ENCODE results near the genes DISP3, MAD2L2 and DRAXIN.

DNA sequence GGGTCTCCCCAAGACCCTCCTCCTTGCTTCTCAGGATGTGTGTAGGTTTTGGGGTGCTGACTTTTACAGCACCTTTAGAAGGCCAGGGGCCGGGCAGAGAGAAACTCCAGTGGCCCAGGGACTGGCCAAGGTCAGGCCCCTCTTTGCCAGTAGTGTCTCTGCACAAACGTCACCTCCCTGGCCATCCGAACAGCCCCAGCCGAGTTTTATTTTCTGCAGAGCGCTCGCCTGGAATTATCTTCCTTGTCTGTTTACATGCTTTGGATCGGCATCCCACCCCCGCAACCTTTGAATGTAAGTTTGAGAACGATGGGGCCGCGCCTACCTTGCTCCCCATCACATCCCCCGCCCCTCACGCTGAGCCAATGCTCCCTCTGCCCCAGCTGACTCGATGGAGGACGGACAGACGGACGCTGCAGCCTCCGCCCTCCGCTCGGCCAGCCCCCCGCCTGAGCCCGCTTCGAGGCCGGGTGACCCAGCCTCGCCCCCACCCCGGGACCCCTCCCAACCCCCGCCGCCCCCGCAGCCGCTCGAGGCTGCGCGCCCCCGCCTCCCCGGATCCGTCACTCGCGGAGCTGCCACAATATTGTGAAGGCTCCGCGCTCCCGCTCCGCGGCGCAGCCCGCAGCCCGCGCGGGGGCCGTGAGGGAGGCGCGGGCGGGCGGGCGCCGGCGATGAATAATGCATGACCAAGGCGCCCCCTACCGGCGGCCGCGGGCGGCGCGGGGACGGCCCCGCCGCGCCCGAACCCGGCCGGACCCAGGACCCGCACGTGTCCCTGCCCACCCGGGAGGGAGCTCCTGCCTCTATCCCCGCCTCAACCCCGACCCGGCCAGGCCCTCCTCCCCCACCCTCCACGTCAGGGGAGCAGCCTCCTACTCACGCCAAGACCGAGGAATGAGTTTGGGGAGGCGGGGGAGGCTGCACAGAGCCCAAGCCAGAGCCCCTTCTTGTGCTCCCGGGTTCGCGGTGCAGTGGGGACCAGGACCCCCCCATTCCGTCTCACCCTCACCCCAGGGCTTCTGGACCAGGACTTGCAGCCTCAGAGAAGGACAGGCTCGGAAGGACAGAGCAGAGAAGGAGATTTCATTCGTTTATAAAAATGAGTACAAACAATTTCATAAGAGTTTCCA is 70.5 kb upstream of the CASZ1 start:
- PRO-cap, 2 experiments, result no peak in any of the 2 experiments

DNA sequence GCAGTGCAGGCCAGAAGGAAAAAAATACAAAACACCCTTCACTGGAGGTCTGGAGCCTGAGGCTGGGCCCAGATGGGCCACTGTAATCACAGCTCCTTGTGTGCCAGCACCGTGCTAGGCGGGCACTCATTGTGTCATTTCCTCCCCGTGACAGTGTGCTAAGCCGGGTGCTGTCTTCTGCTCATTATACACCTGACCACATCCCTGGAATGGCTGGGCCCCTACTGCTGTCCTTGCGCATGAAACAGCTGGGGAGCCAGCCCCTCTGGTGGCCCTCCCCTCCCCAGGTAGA is 78.2 kb downstream of the C1orf127 start:
- PRO-cap, 2 experiments, result no peak in any of the 2 experiments

DNA sequence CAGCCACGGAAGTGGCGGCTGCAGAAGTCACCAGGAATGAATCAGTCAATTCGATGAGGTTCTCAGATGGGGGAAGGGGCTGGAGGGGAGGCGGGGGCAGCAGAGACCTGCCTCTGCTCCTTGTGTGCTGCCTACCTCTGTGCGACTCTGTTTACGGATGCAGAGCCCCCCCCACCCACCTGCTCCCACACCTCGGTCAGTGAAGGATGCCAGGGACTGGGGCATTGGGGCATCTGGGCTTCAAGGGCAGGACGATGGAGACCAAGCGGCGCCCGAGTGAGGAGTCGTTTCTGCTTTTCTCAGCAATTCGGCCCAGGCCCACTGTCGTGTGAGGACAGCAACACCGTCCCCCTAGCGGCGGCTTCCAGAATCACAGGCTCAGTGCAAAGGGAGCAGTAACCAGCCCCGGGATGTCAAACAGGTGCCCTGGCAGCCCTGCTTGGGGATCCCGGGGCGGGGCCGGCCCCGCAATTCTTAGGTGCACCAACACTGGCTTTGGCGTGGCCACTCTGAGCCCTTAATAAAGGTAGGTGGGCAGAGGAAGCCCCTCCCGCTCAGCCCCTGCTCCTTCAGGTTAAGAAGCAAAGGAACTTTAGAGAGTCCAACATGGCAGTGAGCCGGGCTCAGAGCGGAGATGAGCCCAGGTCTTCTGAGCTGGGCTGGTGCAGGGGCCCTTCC is 20.9 kb downstream of the C1orf127 start:
- PRO-cap, 2 experiments, result no peak in any of the 2 experiments

DNA sequence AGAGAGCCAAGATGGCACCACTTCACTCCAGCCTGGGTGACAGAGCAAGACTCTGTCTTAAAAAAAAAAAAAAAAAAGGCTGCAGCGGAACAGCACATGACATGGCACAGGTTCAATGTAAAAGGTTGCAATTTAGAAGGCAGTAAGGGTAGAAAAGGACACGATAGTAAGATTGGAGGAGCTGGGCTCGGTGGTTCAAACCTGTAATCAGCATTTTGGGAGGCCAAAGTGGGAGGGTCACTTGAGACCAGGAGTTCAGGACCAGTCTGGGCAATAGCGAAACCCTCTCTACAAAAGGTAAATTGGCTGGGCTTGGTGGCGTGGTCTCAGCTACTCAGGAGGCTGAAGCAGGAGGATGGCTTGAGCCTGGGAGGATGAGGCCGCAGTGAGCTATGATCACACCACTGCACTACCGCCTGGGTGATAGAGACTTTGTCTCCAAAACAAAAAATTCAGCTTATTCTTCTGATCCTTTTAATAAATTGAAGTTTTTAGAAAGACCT is 15.5 kb downstream of the MASP2 start:
- PRO-cap, 2 experiments, result no peak in any of the 2 experiments

DNA sequence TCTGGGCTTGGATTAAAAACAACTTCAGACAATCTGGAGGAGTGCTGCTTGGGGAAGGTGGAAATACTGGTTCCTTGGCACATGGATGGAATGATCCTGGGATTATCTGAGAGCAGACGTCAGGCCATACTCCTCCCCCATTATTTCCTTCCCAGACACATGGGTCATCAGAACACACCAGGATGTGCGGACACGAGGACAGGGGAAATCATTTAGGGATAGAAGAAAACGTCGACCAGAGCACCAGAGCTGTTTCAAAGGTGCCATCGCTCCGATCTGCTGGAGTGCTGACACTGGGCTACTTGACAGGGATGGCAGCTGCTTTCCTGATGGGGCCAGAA is 31.8 kb upstream of the ANGPTL7 start:
- PRO-cap, 2 experiments, result no peak in any of the 2 experiments

- PRO-cap, 2 experiments, result no peak in any of the 2 experiments
These were observed 8.0 kb downstream of the UBIAD1 start for GRCh38 chr1:11280863-11281526.

GRCh38 chr1:11314922-11315405 is 42.0 kb downstream of the UBIAD1 start:
- PRO-cap, 2 experiments, result no peak in any of the 2 experiments

- PRO-cap, 2 experiments, result peak in 2 of 2 experiments; most common plus-strand start chr1:11479155 (in 2)
These were observed at the start of gene DISP3 for GRCh38 chr1:11478518-11479479. Gene DISP3, plus strand, starts transcription at chr1:11479155.

DNA sequence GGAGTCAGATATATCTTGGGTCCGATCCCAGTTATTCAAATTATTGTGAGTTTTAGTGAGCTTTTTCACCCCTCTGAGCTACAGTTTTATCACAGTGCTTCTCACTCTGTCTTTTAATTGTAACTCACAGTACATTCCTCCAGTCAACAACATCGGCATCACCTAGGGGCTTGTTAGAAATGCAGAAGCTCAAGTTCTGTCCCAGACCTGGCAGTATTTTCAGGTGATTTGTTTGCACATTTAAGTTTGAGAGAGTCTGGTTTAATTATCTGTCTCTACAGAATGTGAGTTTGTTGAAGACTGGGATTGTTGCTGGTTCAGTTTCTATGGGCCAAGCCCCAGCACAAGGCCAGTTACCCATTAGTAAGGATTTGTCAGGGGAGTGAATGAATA is 26.0 kb downstream of the DISP3 start:
- PRO-cap, 2 experiments, result no peak in any of the 2 experiments

DNA sequence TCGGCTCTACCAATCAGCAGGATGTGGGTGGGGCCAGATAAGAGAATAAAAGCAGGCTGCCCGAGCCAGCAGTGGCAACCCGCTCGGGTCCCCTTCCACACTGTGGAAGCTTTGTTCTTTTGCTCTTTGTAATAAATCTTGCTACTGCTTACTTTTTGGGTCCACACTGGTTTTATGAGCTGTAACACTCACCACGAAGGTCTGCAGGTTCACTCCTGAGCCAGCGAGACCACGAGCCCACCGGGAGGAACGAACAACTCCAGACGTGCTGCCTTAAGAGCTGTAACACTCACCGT is 44.8 kb downstream of the FBXO2 start:
- PRO-cap, 2 experiments, result no peak in any of the 2 experiments

GRCh38 chr1:11648738-11649554 is 5.3 kb downstream of the FBXO2 start:
- PRO-cap, 2 experiments, result no peak in any of the 2 experiments

- PRO-cap, 2 experiments, result peak in 2 of 2 experiments; most common plus-strand start chr1:11681283 (in 1); most common minus-strand start chr1:11681127 (in 1)
These were observed at the start of gene MAD2L2 for GRCh38 chr1:11680811-11681393. Gene MAD2L2, minus strand, starts transcription at chr1:11681148.

GRCh38 chr1:11691174-11692356 is at the start of gene DRAXIN:
Gene DRAXIN, plus strand, starts transcription at chr1:11691710.
- PRO-cap, 2 experiments, result no peak in any of the 2 experiments

DNA sequence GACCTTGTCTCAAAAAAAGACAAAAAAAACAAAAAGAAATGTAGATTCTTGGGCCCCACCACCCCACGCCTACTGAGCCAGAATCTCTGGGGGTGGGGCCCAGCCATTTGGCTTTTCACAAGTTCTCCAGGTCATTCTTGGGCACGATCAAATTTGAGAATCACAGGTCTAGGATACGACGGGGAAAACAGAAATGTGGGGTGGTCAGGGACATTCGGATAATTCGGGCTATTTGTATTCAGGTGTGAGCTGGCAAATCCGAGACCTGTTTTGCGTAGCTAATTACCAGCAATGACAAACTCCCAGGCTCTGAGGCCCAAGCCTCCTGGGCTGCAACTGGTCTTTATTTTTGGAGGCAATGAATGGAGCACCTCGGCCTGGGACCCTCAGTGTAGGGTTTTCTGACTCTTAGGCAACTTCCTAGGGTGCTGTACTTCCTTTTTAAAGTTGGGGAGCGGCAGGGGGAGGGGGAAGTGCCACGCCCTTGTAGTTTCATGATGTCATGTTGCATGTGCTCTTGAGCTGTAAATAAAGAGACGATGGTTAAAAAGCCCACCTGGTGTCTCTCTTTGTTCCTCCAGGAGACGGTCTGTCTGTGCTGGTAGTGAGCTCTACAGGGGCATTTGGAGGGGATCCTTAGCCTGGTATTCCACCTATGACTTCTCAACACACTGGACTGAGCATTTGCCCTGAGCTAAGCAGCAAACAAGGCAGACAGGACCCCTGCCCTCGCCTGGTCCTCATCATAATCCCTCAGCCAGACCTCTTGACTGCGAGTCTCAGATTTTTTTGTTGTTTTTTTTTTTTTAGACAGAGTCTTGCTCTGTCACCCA is 10.4 kb upstream of the AGTRAP start:
- PRO-cap, 2 experiments, result no peak in any of the 2 experiments

DNA sequence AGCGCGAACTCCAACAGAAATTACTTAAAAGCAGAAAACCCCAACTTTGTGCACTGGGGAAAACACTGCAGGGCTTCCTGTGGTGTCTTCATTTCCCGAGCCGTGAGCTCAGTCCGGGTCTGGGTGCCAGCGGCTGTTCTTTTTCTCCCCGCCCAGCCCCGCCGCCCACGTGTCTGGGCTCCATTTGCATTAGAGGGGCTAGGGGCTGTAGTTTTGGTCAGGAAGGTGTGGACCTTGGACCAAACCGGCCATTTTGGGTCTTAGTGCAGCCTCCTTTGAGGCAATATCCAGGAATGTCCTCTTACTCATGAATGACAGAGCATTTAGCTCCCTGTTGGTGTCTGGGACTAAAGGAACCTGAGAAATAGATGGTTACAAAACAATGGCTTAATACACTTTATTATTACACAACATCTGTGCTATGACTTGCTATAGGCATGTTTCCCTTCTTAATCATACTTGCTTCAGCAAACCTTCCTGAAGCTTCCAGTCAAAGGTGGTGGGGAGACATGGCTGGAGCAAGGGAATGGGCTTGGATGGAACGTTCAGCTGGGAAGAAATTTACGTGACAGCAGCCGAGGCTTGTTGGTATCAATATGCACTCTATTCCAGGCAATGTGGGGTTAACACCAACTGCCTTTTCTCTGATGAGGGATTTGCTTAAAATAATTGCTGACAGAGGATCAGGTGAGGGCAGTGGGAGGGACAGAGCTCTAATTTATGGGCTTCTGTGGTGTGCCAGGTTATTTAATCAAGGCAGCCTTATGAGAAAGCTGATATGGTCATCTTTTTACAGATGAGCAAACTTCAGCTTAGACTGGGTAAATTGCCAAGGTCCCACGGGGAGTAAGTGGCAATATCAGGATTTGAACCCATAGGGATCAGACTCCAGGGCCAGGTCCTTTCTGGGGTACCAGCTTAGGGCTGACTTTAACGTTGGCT is 1.1 kb downstream of the AGTRAP start:
- PRO-cap, 2 experiments, result peak in 1 of 2 experiments; most common plus-strand start position 111 of the sequence (in 1); most common minus-strand start position 104 of the sequence (in 1)

DNA sequence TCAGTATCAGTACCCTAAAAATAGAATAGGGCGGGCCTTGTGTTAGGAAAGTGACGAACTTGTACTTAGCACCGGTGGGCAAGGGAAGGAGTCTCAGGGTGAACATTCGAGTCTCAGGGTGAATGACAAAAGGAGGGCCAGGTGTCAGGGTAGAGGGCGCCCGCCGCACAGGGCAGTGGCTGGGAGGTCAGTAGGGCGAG is 10.8 kb downstream of the AGTRAP start:
- PRO-cap, 2 experiments, result no peak in any of the 2 experiments

GRCh38 chr1:11789334-11790358 is 16.1 kb downstream of the MTHFR start:
- PRO-cap, 2 experiments, result no peak in any of the 2 experiments

GRCh38 chr1:11839475-11839696 is 8.2 kb downstream of the NPPA start:
- PRO-cap, 2 experiments, result no peak in any of the 2 experiments

- PRO-cap, 2 experiments, result no peak in any of the 2 experiments
These were observed 7.5 kb downstream of the NPPA start for GRCh38 chr1:11839697-11840797.

GRCh38 chr1:11885867-11886606 is 27.3 kb upstream of the NPPB start:
- PRO-cap, 2 experiments, result no peak in any of the 2 experiments